Neuron (in vitro differentiated cells): ENCODE results near the gene RBMS1.

DNA sequence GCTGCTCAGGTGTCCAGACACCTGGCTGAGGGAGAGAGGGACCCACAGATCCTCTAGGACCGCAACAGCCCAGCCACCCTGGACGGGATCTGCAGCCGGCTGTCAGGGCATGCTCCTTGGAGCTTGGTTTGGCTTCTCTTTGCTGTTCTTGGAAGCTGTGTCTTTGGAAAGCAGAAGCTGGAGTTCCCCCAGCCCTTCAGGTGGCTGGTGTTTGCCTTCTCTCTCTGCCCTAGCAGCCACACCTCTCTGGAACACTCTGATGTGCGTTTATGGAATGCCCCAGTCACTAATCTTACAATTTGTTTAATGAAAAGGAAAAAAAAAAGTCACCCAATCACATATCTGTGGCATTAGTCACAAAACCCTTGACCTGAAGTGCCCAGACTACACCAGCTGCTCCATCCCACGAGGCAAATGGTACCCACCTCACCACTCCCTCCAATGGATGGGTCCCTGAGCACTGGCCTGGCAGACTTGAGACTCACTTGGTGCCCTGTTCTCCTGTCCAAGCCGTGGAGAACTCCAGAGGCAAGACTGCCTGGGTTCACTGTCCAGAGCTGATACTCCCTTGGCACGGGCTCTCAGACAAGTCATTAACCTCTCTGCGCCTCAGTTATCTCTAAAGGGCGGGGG, 70.2 kb upstream of the DAPL1 start:
- PRO-cap: no peak

DNA sequence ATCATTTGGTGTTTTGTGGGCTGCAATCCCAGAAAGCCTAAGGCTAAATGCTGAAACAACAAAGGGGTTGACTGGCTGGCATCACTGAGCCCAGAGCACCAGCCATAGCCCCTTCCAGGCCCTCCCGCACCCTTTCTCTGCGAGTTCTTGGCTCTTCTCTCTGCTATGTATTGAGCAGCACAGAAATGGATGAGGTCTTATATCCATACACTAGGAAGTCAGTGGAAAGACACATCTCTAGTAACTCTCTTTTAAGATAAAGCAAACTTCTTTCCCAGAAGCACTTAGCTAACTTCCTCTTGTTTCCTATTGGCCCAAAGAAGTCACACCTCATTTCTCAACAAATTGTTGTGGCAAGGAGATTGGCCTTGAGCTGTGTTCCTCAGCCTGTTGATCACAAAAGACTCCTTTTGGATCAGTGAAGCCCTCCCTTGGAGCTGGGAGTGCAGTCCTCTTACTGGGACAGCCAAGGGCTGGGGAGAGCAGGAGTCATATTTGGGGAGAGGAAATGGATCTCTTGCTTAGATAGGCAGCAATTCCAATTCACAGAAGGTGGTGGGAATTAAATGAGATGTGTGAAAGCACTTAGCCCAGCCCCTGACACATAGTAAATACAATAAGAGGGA, 51.3 kb upstream of the DAPL1 start:
- PRO-cap: no peak

DNA sequence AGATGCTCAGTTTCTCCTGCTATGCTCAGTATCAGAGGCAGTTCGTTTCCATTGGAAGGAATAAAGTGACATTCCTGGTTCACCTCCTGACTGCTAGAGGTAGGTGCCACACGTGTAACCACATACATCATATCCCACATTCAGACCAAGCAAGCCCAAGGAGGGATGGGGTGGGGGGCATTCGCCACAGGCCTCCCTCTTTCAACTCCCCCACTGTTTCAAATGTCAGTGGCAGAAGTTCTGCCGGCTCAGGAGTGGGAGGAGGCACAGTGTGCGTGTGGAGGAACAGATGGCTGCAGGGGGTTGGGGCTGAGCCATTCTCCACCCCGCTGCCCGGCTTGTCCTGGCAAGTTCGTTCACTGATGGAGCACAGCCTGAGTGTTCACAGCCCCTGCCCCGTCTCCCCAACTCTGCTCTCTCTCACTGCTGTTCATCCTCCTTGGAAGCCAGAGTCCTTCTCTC, 75.4 kb upstream of the TANC1 start:
- PRO-cap: no peak

DNA sequence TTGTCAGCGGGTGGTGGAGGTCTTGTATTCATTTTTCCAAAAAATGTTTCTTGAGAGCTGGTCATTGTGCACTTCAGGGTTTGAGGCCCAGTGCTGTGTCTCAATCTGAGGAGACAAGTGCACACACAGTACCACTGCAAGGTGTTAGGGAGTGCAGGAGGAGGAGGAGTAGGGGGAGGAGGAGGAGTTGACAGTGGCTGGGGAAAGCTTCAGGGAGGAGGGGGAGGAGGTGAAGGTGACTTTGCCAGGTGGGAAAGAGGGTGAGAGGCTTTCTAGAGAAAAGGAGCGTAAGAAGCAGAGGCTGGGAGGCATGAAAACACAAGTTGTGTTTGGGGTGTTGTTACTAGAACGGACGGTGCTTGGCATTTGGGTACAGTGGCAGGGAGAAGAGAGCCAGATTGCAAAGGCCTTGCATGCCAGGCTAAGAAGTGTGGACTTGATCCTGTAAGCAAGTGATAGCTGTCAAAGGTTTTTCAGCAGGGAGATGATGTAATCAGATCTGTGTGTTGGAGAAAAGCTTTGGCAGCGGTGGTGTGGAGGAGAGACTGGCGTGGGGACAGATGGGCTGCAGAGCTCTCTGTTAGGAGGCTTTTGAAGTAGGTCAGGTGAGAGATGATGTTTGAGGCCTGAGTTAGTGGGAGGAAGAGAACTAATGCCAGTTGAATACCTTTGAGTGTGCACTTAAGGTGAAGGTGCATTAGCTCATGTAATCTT, 16.2 kb downstream of the TANC1 start:
- PRO-cap: no peak

- PRO-cap: no peak
These were observed 122.0 kb downstream of the TANC1 start for GRCh38 chr2:159090325-159090875.

- PRO-cap: no peak
These were observed 122.4 kb downstream of the TANC1 start for GRCh38 chr2:159090876-159091225.

GRCh38 chr2:159141165-159141740, 145.2 kb downstream of the WDSUB1 start:
- PRO-cap: no peak

- PRO-cap: no peak
These were observed 139.3 kb downstream of the WDSUB1 start for GRCh38 chr2:159147118-159147605.

DNA sequence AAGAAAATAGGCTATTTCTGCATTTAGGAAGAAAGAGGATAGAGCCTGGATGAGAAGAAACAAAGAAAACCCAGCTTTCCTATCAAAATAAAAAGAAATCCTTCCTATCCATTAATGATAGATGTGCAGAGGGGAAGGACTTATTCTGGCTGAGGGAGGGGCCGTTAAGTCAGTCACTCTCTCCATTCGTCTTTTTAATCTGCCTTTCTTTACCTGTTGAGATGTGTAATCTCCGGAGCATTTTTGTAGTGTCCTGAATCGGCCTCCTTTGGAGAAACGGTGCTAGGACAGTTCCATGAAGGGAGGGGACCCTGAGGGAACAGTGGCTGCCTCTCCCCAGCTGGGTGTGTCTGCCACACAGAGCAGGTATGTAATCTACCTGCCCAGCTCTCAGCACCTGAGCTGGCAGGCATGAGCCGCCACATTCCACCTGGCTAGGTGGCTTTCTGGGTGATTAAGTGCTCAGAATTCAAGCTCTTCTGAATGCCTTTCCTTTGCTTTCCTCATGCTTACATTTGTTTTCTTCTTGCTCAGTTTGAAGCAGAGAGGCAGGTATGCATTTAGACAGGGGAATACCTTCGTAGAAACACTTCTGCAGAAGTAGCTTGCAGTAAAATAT, 131.2 kb downstream of the WDSUB1 start:
- PRO-cap: no peak

DNA sequence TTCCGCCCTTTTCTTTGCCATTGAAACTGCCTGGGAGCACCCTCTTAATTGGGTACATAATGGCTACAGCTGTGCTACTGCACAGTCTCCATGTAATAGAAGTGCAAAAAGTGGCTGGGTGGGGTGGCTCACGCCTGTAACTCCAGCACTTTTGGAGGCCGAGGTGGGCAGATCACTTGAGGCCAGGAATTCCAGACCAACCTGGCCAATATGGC, 60.8 kb downstream of the WDSUB1 start:
- PRO-cap: no peak

DNA sequence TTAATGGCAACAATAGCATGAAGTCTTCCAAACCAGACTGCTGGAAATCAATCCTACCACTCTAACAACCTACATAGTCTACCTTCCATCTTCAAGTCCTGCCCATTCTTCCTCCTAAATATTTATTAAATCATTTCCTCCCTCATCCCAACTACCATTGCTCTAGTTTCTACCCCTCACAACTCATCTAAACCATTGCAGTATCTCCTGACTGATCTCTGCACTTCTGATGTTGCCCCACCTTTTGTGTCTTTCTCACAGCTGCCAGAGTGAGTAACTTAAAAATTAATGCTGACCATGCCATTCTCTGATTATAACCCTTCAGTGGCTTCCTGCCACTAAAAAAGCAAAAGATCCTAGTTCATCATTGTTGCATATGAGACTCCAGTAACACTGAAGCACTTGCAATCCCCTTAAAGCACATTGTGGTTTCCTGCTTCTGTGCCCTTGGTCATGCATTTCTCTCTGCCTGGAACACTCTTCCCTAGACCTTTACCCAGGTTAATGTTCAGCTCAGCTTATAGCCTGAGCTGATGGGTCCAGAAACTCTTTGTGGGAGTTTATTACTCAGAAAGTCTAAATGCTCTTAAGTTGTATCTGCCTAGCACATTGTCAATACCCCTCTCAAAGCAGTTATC, 95.0 kb upstream of the WDSUB1 start:
- PRO-cap: no peak

DNA sequence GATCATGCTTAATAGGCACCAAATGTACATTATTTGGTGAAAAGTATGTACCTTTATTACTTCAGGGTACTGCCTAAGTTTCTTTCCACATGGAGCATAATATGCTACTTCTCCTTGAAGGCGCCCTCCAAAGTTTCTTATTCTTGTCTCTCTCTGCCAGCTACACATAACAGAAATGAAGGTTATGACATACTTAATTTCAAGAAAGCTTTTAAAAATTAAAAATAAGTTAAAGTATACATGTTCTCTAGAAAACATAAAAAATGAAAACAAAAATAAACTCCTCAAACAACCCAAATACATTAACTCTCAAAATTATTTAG, 141.7 kb upstream of the WDSUB1 start:
- PRO-cap: no peak

- PRO-cap: no peak
These were observed 28.4 kb downstream of the CD302 start for GRCh38 chr2:159769319-159770278.

DNA sequence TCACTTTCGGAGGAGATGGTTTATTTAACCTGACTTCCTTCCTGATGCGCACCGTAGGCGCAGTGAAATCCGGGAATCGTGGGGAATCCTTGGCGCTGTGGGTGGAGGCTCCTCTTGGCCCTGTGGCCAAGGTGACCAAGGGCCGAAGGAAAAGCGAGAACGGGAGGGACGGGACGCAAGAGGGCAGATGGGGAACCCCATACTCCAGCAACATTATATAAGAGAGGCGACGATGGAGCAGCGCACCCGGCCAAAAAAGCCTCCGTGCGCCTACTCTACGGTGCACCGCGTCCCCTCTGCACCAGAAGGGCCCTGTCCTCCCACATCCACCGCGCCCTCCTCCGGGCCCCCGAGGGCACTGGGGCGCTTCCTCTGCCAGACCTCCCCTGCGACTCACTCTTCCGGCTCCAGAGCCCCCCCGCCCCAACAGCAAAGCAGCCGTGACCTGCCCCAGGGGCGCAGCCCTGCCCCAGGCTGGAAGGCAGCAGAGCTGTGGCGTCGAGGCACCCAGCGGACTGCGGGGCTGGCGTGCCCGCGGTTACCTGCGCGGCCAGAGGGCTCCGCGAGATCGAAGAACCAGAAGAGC, 416 bp downstream of the LY75 start:
- PRO-cap: no peak

DNA sequence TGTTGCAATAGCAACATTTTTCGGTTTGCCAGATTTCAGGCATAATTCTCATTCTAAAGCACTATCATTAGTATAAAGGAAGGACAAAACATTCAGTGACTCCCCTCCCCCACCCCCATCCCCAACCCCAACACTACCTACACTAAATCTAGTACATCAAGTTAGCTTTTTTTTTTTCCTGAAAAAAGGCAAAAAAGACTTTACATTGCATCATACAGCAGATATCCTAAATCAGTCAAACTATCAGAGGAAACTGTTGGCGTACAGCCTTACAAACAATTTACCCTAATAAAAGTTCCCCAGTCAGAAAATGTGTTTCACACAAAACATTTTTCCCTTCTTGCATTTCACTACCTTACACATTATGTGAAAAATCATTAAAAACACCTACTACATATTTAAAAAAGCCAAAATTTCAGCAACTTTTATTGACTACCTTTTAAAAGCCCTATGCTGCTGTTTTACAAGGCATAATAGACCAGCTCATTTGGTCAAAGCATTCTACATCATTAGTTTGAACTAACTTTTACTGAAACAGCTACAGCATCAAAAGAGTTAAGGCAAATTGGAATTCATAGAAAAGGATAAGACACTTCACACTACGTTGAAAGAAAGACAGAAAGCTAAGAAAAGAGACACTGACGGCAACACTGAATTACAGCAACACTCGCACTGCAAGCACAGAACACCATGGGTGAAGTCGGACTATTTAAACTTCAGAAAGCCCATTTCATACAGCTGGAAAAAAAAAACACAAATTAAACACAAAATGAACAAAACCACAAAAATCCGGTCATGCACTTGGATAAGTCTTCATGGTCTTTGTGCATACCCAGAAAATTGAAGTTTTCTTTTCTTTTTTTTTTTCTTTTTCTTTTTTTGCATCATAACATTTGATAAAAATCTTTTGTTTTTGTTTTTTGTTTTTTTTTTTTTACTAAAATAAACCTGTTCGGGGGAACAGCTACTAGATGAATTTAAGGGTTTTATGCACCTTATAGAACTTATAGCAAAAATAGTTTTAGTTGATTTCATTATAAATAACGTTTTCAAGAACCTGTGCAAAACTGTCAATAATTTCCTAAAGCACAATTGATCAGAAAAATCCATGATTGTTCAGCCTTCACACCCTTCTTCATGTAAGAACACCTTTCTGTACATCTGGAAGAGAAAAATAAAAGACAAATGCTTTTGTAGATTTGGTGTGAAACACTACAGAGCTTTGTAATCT, 73.9 kb upstream of the ITGB6 start:
- PRO-cap: no peak

DNA sequence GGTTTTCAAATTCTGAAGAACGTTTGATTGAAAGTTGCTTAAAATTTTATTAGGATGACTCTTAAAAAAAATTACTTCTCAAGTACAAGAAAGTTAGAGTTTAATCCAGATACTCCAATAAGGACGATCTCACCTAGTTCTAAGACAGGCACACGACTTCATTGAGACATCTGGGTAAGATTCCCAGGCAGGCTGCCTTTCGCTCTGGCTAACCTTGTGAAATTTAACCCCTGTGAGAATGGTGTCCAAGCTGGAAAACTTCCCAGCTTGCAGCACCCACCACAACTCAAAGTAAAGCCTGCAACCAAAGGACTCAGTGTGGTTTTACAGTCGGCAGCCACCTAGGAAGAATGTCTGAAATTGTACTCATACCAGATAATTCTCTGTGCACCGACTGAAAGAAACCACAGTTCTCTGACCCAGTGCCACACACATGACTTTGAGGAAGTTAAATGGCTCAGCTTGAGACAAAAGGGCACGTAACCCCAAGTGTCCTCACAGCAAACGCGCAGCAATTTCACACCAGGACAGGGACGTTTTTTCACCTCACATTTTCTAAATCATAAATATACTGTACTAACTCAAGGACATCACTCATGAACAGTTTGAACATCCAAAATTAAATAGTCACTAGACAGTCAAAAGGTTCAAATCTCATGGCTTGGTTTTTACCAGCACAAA, 125.7 kb downstream of the RBMS1 start:
- PRO-cap: no peak

DNA sequence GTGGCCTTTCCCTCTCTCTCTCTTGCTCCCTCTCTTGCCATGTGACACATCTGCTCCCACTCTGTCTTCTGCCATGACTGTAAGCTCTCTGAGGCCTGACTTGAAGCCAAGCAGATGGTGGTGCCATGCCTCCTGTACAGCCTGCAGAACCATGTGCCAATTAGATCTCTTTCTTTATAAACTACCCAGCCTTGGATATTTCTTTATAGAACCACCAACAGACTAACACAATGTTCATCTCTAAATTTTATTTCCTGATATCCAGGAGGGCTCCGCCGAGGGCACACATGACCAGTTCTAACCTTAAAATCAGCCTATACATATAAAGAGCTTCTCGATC, 108.7 kb downstream of the RBMS1 start:
- PRO-cap: no peak

DNA sequence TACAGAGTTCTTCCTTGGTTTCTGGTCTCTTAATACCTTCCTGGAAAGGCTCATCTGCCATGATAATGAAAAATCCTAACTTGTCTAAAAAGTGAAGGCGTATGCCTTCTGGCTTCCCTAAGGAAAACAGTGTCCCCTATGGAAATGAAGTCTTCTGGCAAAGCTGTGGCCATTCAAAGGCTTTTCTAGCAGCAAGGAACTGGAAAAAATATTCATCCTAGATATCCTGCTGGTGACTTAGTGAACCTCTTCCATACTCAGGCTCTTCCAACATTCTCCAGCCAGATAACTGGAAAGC, 84.7 kb downstream of the RBMS1 start:
- PRO-cap: no peak

DNA sequence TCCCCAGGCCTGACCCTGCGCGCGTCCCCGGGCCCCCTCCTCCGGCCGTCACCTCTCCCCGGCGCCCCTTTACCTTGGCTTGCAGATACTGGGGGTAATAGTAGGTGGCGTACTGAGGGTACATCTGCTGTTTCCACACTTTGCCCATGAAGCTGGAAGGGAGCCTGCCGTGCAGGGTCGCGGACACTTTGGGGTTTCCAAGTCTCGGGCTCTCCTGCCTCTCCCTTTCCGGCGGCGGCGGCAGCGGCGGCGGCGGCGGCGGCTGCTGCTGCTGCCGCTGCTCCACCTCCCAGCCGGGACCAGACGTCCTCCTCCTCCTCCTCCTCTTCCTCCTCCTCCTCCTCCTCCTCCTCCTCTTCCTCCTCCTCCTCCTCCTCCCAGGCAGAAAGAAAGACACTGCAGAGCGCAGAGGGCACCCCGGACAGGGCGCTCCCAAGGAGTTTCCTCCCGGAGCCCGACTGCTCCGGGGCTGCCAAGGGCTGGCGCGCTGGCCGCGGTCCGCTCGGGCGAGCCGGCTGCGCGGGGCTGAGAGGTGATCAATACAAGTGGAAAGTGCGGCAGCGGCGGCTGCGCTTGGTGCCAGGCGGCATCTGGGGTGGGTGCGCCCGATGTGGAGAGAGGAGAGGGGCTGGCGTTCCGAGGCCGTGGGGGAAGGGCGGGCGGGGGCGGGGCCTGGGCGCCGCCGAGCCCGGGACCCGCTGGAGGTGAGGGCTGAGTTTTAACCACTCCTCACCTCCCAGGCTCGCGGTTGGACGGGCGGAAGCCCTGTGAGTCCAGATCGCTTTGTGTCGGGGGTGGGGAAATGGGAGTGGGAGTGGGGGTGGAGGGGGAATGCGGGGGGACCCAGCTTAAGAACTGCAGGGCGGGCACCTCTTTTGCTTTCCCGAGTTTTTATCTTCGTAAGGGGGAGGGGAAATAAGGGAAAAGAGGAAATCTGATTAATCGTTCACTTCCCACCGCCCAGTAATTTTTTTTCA, at the start of gene RBMS1:
RBMS1 (minus strand) TSS at position 592 of the 977 bp plus-strand sequence.
- PRO-cap: bidirectional peak, plus-strand start at position 225 of the sequence, minus-strand start at position 190 of the sequence; bidirectional peak, plus-strand start at position 408 of the sequence, minus-strand start at position 592 of the sequence; bidirectional peak, plus-strand start at position 725 of the sequence, minus-strand start at position 769 of the sequence

DNA sequence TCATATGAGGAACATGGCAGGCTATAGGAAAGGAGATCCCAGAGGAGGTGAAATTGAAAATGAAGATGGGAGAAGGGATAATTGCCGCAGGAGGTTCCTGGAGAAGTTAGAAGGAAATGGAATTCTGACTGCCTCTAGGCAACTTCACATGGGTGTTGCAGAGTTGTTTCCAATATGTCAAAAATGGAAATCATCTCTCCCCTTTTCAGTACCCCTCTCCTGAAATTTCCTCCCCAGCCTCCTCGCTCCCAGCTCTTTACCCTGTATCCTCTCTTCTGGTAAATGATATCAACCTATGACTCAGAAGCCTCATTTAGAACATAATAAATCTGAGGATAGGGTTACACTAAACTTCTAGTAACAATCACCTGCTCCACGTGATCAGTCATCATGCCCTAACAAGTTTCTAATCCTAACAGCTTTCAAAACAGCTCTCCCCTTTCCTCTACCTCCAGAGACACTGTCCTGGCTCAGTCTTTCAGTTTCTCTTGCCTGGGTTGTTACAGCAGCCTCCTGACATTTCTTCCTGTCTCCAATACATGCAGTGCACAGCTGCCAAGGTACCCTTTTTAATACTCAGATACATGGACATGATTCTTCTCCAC, 202.0 kb upstream of the RBMS1 start:
- PRO-cap: no peak